Metastatic Pancreatic Carcinoma in the Ovary (tissue), 1 donor: ENCODE results near the gene NCBP2.

DNA sequence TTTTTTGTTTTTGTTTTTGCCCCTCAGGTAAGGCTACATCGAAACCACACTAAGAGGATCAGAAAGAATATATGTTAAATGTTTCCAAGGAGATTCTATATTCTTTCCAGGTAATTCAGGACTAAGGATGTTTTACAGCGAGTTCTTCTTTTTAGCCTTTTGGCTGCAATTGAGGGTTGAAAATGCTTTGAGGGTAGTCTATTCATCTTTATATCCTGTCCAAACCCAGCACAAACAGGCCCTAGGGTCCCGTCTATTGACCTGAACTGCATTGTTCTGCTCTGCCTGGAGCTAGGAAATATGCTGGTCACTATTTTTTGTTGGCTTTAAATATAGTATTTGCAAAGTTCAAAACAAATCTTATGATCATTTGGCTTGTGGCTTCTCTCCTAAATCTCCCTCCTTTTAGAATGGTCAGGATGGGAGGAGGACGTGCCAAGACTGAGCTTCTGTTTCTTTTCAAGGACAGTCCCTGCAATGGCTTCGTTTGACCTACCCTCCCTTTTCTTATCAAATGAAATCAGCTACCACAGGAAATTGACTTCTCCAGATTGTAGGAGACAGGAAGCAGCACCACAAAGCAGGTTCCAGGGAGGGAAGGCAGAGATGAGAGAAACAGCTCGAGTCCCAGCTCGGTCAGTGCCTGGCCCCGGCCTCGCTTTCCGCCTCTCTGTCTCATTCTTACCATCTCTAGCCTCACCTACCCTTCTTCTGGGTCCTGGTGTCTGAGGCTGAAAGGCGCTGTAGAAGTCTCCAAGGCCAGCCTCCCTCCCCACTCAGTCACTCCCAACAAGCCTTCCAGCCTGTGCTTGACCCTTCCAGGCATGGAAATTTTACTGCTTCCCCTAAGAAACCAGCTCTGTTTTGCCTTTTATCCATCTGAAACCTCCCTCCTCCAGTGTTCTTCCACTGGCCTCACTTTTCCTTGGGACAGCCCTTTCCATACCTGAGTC, 27.5 kb upstream of the NRROS start:
- PRO-cap = no peak

- PRO-cap = no peak
These were observed 20.3 kb upstream of the NRROS start for GRCh38 chr3:196619230-196619489.

GRCh38 chr3:196620026-196620752, 19.3 kb upstream of the NRROS start:
- PRO-cap = no peak

DNA sequence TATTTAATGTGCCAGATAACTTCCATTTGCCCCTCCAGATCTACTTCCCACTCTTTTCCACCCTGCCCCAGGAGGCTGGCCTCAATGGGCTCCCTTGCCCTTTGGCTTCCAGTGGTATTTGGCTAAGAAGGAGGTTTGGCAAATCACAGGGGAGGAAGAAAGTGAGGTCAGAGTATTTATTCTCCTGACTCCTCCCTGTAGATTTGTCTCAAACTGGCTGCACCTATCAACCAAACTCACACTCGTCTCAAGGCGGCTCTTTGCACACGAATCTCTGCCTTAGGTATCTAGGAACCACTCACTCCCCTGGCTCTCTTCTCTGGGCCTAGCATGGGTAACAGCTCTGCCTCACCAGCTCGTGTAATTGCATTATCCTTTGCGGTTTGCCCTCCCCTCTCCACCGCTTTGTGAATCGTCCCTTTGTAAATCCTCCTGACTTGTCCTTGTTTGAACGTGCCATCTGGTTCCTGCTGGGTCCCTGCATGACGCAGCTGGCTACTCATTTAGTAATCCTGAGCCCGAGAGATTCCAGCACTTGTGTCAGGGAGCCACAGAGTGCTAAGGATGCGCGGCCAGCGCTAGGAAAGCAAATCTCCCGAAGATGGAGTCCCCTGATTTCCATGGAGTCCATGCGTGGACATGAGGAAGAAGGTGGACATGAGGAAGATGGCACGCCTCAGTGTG, 26.5 kb downstream of the NRROS start:
- PRO-cap = unidirectional peak, plus-strand start at position 211 of the sequence; unidirectional peak, plus-strand start at position 531 of the sequence

DNA sequence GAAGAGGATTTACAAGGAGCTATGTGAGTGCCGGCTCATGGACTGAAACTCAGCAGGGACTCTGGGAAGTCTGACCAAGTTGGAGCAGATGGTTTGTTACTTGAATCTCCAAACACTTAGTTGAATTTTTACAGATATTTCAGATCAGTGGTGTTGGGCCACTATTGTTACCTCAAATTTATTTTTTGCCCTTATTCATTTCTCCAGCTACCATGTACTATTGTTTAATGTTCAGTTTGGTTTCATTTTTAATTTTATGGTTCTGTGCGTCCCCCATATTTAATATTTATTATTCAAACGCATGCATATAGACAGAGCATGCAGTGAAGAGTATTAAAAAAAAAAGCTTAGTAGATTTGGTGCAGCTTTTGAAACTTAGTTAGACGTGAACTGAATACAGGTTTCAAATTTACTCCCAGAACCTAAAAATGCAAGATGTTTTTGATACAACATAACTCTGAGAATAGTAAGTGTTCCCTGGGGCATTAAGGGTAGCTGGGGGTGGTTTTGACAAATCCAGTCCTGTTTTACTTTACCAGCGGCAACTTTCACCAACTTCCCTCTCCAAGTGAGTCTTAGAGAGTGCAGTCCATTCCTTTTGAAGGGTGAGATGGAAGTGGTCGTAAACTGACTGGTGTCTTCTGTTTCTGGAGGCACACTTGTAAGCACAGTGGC, 11.3 kb downstream of the NCBP2 start:
- PRO-cap = no peak

DNA sequence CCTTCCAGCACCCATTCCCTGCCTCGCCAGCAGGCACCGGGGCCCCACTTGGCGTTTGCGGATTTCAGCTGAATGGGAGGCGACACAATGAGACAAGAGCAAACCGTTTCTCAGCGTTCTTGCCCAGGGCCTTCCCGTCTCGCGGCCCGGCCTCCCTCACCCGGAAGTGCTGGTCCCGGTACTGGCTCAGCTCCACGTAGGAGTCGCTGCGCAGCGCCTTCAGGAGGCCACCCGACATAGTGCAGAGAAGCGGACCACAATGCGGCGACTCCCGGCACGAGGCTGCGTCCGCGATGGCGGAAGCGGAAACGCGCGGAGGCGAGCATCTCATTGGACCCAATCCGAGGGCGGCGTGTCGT, at the start of gene NCBP2:
NCBP2 (minus strand) TSS at position 263 of the 359 bp plus-strand sequence.
- PRO-cap = bidirectional peak, plus-strand start outside the sequence, minus-strand start at position 261 of the sequence

- PRO-cap = no peak
These were observed 19.8 kb upstream of the PIGZ start for GRCh38 chr3:196988325-196988914.

DNA sequence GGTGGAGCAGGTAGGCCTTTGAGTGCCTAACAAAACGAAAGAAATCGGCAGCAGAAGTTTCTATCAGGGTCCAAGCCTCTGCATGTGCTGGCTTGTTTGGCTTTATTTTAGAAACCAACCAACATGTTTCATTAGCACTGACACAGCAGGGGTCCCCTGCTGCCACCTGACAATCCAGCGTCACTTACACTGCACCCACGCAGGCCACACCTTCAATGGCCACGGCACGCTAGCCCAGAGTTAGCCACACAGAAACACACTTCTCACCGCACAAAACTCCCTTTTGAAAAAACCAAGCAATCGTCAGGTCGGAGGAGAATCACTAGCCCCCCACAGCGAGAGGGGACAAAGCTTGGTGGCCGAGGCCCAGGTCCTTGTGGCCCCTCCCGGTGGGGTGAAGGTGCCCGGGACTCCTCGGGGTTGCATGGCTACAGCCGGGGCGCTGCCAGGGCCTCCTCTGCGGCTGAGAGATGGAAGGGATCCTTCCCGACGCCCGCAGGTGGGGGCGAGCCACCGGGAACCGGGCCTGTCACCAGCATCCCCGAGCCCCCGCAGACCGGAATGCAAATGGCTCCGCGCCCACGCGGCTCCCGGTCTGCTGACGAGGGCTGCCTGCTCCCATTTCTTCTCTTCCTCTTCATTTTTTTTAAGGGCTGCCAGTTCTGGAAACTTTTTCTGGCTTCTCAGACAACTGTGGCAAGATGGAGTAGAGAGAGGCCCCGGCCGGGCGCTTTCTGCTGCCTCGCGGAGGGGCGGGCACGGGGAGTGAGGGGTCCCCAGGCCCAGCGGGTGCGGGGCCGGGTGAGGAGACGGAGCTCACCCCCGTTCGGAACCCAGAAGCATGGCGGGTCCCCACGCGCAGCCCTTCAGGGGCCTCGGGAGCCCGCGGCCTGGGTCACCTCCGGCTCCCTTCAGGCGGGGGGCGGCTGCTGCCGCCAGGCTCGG, 27.7 kb downstream of the MELTF start:
- PRO-cap = no peak

GRCh38 chr3:197134543-197135475, 105.2 kb upstream of the MELTF start:
- PRO-cap = no peak

DNA sequence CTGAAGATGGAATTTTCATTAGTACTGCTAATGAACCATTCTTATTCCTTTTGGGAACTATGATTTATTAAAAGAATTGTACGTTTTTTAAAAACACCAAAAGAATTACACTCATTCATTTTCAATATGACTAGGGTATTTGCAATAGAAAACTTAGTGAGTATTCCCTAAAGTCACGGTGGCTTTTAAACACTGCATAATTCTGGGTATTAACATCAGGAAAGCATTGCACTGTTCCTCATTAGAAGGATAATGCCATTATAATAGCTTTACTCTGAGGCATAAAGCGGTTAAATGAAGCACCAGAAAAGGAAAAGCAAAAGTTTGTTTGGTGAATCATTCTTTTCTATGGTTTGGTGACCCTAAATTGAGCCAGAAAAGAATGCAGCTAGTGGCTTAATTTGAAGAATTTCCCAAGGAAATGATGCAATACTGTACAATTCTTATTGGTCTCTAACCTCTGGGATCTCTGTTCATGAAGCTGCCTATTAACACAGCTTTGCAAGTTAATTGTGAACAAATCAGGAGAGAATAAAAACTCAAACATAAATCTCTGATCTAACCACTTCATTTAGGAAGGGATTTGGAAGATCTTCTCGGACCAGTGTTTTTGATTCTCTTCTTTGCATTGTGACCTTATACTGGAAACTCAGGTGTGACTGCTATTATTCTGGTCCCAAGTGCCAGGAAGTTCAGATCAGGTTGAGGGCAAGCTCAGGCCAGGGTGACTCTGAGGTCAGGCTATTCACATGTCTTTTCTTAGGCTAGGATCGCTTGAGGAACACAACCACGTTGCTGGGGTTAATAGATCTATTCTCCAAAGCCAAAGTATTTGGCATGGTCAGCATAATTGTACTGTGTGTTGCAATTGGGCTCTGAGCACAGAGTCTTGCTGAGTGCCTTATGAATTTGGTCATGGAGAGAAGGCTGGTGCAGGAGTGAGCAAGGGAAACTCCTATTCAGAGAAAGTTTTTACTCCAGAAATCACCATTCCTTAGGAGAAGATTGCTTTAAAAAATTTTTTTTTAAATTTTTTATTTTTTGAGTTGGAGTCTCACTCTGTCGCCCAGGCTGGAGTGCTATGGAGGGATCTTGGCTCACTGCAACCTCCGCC, 11.3 kb upstream of the DLG1 start:
- PRO-cap = no peak

DNA sequence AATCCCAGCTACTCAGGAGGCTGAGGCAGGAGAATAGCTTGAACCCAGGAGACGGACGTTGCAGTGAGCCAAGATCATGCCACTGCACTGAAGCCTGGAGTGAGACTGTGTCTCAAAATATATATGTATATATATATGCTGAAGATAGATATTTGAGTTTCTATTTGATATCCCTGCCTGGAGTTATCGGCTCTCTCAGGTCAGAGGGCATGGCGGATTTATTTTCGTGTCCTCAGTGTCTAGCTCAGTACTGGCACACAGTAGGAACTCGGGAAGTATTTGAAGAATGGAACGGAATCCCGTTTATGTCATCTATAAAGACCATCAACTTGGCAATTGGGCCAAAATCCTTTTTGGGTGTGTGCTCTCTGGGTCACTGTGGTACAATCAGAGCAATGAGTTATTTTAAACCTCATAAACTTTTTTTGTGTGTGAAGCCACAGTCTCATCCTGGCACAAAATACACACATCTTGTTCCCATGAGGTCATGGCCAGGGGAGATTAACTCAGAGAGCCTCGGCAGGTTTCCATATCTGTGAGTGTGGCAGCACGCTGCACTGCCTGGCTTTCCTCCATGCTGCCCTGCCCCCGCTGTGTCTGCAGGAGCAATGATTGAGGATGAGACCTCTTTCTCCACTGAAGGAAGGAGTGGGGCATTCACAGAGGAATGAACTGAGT, 53.8 kb upstream of the DLG1 start:
- PRO-cap = no peak

GRCh38 chr3:197352900-197353412, 54.5 kb upstream of the DLG1 start:
- PRO-cap = no peak

DNA sequence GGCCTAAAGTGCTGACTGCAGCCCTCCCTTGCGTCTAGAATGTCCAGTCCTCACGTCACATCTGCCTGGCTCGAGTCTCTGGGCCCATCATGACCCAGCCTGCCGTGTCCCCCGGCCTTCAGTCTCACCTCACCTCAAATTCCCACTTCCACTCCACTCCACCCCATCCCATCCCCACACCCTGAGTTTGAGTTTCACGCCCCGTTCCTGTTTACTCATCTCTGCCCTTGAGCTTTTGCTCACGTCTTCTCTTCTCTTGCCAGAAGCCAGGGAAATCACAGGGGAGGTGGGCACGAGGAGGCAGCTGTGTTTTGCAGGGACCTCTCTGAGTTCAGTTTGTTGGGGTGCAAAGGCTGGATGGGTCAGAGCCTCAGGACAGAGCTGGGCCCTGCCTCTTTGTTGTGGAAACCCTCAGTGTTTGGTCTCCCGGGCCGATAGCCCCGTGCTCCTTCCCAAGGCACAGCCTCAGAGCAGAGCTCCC, 41.1 kb downstream of the BDH1 start:
- PRO-cap = no peak

DNA sequence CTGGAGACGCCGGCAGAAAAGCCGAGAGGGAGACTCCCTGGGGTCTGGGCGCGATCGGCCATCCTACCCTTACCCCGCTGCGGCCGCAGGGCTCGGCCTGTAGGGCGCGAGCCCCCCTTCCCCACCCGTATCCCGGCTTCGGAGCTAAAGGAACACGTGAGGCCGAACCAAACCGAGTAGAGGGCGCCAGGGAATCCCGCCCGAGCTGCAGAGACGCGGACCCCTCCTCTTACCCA, 302 bp downstream of the BDH1 start:
- PRO-cap = no peak

- PRO-cap = no peak
These were observed 4.0 kb upstream of the BDH1 start for GRCh38 chr3:197559818-197560081.

DNA sequence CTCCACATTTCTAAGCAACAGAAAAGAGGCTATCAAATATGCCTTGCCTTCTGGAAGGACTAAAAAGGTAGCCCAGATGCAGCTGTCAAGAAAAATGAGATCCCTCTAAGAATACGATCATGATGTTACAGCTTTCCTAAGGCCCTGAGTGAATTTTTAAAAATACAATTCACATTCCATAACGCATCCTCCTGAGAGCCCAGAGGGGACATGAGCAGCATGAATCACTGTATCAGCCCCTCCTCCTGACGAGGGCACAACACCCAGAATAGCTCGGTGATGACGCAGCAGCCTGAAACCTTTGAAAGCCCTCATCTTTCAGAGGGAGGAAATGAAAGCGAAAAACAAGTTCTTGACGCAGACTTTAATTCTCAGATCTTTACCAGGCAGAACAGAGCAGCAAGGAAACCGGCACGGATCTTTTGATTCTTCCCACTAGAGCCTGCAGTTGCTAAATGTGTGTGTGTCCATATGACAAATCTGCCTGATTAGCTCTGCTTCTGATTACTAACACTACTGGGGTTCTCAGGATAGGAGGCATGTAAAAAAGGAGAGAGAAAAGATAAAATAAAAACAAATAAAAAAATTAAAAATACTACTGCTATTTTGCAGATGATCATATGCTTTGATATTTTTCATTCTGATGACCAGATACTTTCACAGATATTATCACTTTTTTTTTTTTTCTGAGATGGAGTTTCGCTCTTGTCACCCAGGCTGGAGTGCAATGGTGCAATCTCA, 24.3 kb downstream of the RUBCN start:
- PRO-cap = unidirectional peak, plus-strand start at position 287 of the sequence; unidirectional peak, plus-strand start at position 394 of the sequence

DNA sequence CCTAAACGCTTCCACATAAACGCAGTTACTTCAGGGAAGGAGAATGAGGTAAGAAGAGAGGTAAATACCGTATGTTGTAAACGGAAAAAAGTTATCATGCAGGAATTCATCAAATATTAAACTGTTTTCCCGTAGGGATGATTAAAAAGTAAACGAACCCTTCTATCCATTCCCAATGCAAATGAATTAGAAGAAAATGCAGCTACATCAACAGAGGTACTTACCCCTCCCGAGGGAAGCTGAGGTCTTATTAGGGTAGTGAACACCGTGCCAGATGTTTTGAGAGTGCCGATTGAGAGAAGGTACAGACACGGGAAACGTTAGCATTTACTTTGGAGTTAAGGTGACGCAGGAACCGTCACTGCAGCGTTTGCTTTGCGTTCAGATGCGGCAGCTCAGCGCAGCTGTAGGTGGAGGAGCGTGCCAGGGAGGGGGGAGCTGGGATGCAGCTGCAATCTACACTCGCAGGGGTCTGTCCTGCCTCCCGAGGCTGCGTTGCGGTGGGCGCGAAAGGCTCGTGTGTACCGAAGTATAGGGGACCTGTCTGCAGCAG, 562 bp upstream of the FYTTD1 start:
- PRO-cap = unidirectional peak, plus-strand start at position 401 of the sequence; unidirectional peak, plus-strand start at position 426 of the sequence

GRCh38 chr3:197847790-197848205, 56.7 kb downstream of the LRCH3 start:
- PRO-cap = no peak

DNA sequence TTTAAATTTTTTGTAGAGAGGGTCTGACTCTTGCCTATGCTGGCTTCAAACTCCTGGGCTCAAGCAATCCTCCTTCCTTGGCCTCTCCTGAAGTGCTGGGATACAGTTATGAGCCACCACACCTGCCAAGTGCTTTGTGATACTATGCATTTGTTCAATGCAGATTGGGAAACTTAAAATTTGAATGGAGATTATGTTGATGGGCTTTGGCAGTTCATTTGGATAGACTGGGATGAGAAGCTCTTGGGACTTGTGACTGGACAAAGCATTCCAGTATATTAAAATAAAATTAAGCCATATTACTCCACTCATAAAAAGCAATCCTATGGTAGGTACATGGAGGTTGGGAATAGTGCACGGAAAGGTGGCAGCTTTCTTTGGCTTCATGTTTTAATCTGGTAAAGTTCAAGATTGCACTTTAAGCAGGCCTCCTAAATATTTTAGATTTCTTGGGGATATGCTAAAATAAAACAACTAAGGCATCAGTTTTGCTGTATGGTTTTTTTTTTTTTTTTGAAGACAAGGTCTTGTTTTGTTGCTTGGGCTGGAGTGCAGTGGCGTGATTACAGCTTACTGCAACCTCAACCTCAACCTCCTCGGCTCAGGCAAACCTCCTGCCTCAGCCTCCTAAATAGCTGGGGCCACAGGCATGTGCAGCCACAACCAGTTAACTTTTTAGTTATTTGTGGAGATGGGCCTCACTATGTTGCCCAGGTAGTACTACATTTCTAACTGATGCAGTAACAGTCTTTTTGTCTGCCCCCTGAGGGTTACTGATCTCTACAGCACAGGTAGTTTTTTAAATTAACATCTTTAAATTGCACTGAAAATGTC, 3.4 kb downstream of the IQCG start:
- PRO-cap = no peak

DNA sequence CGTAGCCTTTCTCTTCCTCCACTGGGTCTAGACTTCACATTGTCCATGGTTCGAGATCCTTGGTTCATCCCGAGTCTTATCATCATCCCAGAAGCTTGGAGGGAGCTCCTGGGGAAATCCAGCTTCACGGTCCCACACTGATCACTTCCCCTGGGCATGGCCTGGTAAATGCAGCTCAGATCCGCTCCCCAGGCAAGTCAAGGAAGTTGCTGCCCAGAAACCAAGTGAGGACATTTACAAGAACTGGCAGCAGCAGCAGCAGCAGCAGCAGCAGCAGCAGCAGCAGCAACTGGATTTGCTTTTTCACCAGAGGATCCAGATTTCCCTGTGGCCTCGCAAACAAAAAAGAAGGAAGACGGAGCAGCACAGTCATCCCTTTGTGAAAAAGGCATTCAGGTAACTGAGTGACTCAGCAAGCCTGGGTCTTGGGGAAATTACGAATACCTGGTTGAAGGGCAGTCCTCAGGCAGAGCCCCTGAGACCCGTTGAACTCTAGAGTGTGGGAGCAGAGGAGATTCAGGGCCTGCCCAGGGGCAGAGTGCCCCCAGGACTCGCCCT, 193.1 kb downstream of the LMLN start:
- PRO-cap = no peak